HL-60 (cell line): ENCODE data around the genes PSMD8 and SIRT2.

- RRBS: no CpG with 5 or more reads among the region's 3 CpGs
These were observed 90.9 kb downstream of the SIPA1L3 start for GRCh38 chr19:37997870-37998405.

DNA sequence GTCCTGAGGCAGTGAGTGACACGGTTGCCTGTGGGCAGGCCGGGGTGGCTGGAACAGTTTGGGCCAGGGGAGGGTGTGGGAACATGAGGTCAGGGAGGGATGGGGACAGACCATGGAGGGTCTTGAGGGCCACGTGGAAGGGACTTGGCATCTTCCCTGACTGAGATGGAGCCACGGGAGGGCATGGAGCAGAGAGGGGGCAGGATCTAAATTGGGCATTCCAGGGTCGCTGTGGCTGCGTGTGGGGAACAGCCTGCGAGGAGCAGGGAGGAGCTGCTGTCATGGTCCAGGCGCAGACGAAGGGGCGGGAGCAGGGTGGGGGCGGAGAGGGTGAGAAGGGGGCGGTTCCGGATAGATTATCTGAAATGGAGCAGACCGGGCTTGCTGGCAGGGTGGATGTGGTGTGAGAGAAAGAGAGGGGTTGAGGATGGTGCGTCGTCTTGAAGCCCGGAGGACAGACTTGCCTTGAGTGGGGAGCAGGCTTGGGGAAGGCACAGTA lies 40.9 kb downstream of the DPF1 start:
- RRBS: 98% methylated on average over 6 of the region's 17 CpGs

DNA sequence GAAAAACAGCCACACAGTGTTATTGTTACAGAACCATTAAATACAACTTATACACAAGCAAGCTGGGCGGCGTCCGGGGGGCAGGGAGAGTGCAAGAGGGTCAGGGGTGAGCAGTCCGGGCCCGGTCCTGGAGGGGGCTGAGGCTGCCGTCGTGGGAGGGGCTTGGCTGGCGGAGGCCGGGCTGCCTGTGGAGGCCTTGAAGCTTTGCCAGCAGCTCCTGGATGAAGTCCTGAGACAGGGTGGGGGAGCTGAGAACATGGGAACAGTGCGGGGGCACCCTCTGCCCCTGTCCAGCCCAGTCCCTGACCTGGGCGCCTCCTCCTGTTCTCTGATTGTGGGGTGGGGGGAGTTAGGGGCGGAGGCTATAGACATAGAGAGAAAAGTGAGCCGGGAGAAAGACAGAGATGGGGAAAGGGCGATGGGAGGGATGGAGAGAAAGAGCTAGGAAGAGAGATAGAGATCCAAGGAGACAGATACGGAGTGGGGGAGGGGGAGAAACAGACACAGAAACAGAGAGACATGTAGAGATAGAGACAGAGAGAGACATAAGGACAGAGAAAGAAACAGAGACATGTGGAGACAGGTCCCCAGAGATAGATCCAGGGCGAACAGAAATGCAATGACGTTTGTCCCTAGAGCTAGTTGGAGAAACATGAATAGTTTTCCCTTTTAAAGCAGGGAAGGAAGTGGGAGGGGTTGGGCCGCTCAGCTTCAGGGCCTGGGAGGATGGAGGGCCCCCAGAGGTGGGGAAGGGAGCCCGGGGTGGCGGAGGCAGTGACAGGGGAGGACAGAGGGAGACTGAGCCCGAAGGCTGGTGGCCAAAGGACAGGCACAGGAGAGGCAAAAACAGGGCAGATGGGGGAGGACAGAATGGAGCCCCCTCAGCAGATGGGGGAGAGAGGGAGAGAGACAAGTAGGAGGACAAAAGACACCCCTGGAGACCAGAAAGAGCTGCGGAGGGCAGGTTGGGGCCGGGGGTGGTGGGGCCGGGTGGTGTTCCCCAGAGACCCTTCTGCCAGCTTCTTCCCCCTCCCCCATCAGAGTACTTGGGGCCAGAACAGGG lies 4.6 kb downstream of the PPP1R14A start:
- RRBS: 68% methylated on average over 8 of the region's 24 CpGs

GRCh38 chr19:38284263-38284745 lies 19.7 kb upstream of the C19orf33 start:
- RRBS: no CpG with 5 or more reads among the region's 7 CpGs

- RRBS: no CpG with 5 or more reads among the region's 14 CpGs
These were observed 468 bp upstream of the C19orf33 start for GRCh38 chr19:38303576-38303990.

- RRBS: no CpG with 5 or more reads among the region's 5 CpGs
These were observed 2.0 kb upstream of the CATSPERG start for GRCh38 chr19:38333622-38334111.

- RRBS: 9% methylated on average over 32 of the region's 58 CpGs
These were observed 12.0 kb upstream of the PSMD8 start for GRCh38 chr19:38362217-38362909.

- RRBS: 3% methylated on average over 29 of the region's 75 CpGs
These were observed at the start of gene PSMD8 for GRCh38 chr19:38374540-38375652. Gene PSMD8, plus strand, starts transcription at chr19:38374571.

- RRBS: no CpG with 5 or more reads among the region's 5 CpGs
These were observed 4.3 kb downstream of the SPRED3 start for GRCh38 chr19:38392773-38393251.

GRCh38 chr19:38395894-38396157 lies 7.1 kb upstream of the FAM98C start:
- RRBS: 49% methylated on average over 13 of the region's 39 CpGs

- RRBS: 4% methylated on average over 5 of the region's 44 CpGs
These were observed 8.2 kb downstream of the RASGRP4 start for GRCh38 chr19:38417510-38418429.

DNA sequence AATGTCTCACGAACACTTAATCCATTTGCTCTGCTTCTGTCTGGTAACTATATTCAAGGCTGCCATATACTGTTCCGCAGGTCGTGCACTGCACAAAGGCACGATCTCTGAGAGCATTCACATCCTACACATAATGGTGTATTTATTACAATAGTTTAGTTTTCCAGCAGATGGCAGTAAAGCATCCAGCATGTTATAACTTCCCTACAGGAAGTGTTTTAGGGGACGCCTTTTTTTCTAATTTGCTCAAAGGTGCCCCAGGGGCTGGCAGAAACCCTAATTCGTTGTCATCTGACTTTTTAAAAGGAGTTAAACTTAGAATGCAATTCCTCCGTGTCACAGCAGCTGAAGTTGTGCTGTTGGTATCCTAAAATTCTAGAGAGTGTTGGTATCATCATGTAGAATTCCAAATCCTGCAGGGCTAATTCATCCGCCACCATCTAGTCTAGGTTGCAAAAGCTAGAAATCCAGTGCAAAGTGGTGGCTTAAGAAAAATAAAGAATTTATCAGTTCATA lies 73.3 kb downstream of the MAP4K1 start:
- RRBS: no CpG with 5 or more reads among the region's 8 CpGs

GRCh38 chr19:38648897-38649421 lies 1.5 kb downstream of the ACTN4 start:
- RRBS: 4% methylated on average over 4 of the region's 12 CpGs

DNA sequence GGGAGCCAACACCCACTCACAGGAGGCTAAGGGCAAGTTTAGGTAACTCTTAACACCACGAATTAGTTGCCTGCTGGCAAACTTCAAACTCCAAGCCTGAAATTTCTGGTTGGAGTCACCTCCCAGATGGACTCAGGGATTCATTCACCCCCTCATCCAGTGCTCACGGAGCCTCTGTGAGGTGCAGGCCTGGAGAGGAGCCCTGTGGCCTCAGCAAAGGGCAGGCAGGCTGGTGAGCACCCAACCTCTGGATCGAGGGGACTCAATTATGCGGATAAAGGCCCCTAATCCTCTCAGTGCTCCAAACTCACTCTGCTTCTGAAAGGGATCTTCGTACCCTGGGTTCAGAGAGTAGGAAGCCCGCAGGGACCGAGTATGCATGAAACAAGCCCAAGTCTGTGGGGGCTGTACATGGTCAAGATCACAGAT lies 37.8 kb downstream of the ACTN4 start:
- RRBS: no CpG with 5 or more reads among the region's 7 CpGs

DNA sequence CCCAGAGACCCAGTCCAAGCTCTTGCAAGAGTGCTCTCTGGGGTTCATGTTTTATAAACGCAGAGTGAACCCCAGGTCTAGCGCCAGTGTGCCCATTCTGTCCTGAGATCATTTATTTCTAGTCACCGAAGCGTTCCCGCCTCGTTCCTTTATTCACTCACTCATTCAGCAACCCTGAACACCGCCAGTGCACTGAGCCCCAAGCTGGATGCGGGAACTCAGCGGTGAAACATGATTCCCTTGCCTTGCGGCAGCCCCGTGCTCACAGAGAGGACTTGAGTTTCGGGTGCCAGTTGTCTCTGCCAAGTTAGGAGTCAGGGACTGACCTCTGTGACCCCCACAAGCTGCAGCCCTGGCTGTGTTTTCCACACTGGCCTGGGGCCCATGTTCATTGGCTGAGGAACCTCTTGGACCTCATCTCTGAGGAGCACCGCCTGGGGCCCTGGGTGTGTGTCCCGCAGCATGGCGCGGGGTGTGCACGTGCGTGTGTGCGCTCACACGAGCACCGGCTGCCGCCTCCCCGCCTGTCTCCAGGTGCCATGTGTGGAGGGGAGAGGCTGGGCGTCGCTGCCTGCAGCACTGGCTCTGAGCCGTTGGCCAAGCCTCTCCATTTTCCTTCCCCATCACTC lies 31.1 kb downstream of the CAPN12 start:
- RRBS: no CpG with 5 or more reads among the region's 26 CpGs

- RRBS: no CpG with 5 or more reads among the region's 34 CpGs
These were observed 20.2 kb downstream of the CAPN12 start for GRCh38 chr19:38723827-38724632.

- RRBS: no CpG with 5 or more reads among the region's 12 CpGs
These were observed 5.1 kb upstream of the ECH1 start for GRCh38 chr19:38836311-38837486.

DNA sequence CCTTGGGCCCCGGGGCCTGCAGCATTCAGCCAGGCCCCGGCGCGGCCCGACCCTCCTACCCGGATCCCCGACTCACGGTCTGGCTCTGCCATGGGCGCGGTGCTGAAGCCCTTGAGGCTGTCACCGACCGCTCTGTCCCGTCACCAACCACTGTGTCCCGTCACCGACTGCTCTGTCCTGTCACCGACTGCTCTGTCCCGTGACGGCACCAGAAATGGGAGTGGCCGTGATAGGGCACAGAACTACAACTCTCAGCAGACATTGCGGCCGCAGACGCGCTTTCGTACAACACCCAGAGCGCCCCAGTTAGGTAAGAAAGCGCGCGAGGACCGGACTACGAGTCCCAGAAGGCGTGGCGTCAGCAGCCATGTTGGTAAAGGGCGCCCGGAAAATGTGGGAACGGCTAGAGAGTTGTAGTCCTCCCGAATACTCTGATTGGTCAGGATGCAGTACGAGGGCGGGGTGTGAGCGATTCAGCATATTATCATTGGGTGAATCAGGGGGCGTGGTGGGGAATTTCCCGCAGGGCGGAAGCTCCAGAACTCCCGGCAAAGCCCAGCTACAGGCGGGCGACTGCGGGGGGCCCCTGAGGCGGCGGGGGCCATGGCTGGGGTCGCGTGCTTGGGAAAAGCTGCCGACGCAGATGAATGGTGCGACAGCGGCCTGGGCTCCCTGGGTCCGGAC lies at the start of gene SIRT2:
Gene SIRT2 (minus strand): TSS at position 189 of the 684 bp plus-strand sequence.
- RRBS: 4% methylated on average over 6 of the region's 55 CpGs

GRCh38 chr19:38974942-38975101 lies 720 bp downstream of the FBXO17 start:
- RRBS: no CpG with 5 or more reads among the region's 4 CpGs

DNA sequence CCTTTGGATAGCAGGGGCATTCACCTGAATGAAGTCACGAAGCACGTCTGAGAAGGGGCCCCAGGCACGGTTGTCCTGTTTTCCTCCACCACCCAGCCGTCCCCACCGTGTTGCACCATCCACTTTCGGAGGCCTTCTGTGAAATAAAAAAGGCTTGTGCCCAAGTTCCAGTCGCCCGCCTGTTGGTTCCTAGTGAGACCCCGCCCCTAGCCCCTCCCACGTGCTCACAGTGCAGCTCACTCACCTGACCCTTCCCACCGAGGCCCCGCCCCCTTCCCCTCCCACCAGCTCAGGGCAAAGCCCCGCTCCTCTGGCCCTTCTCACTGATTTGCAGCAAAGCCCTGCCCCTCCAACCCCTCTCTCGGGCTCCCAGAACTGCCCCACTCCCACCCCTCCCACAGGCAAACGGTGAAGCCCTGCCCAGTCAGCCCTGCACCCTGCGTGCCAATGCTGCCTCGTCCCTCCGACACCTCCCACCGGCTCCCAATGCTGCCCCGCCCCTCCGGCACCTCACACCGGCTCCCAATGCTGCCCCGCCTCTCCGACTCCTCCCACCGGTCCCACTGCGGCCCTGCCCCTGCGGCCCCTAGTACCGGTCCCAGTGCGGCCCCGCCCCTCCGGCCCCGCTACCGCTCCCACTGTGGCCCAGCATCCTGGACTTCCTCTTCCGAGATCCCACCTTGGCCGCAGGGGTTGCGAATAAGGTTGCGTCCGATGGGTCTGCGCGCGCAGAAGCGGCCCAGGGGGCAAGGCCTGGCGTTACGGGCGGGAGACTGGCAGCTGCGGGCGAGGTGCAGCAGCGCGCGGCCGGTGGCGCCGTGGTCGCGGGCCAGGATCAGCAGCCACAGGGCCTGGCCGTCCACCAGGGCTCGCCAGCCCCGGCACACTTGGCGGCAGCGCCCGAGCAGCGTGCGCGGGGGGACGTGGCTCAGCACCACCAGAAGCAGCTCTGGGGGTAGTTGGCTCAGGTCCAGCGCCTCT lies 874 bp downstream of the FBXO27 start:
- RRBS: 5% methylated on average over 21 of the region's 66 CpGs